Frontal cortex (tissue), 2 donors: ENCODE results near the gene TMEM120B.

DNA sequence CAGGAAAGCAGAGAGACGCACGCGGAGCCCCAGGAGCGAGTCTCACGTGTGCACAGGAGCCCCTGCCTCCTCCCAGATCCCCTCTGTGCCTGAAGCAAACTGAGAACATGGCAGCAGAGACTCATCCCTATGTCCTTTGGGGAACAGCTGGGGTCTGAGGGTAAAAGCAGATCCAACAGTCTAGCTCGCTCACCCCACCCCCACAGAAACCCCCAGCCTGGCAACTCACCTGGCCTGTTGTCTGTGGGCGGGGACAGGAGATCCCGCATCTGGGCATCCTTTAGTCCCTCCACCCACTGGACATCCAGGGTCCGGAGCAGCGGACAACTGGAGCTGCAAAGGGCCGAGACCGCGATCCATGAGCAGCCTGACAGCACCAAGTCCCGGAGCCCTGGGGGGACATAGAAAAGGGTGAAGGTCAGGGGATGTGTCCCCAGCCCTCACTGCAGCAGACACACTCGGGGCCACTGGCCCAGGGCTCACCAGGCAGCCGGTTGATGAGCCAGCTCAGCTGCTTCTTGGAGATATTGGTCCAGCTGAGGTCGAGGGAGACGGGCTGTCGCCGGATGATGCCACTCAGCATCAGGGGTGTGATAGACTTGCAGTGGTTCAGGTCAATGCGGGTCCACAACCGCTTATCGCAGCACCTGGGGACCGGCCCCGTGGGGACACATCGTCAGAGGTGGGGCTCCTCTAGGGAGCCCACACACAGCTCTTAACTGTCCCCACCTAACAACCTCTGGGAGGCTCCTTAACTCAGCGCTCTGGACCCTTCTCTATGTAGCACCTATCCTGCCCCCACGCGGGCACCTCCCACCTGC lies 40.9 kb downstream of the RNF34 start:
- RAMPAGE, long total RNA: no peak

- RAMPAGE, long total RNA: no peak
Measured at GRCh38 chr12:121500212-121500627, 80.6 kb downstream of the KDM2B start.

GRCh38 chr12:121531406-121531738 lies 49.5 kb downstream of the KDM2B start:
- RAMPAGE, long total RNA: no peak

DNA sequence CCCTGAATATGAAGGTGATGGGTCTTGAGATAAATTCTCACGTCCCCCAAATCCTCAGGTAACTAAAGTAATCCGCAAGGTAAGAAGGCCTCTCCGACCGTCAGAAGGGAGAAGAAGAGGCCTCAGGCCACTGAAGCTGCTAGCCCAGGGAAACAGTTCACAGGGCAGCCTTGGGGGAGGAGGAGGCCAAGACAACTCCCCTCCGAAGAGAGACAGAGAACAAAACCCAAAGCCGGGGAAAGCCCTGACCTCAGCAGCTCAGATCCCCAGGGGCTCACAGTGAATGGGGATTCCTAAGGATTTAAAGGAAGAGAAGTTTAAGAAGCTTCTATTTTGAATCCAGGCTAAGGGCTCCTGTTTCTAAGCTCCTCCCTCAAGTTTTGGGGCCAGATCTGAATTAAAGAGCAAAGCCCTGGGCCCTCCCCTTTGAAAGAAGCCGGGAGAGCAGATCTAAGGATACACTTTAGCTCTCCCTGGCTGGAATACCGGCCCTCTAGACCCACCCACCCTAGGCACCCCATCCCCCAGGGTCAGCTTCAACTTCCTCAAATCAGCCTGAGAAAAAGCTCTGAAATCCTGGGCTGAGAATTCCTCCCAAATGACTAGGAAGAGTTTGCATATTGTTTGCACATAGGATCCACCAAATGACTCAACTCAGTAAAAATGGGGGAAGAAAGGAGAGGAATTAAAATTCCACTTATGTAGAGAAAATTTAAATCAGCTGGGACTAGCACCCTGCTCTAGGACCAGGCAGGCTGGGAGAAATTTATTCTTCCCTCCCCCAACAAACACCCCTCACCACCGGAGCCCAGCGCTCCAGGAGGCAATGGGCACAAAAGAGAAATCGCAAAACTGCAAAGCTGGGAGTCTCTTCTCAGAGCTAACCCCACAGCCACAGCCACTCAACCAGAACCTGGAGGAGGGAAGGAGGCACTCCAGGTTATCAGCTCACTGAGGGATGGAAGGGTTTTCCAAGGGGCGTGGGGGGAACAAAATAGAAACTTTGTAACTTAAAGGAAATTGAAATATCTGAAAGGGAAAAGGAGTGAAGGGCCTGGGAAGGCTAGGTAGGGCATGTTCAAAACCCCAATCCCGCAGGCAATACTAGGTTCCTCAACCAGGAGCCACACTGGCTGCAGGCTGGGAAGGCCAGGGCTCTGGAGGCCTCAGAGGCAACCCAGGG lies 3.7 kb downstream of the KDM2B start:
- RAMPAGE, long total RNA: no peak

- RAMPAGE, long total RNA: no peak
Measured at GRCh38 chr12:121712567-121713029, at the start of gene TMEM120B. TSS of gene TMEM120B (plus strand) at chr12:121712752.

DNA sequence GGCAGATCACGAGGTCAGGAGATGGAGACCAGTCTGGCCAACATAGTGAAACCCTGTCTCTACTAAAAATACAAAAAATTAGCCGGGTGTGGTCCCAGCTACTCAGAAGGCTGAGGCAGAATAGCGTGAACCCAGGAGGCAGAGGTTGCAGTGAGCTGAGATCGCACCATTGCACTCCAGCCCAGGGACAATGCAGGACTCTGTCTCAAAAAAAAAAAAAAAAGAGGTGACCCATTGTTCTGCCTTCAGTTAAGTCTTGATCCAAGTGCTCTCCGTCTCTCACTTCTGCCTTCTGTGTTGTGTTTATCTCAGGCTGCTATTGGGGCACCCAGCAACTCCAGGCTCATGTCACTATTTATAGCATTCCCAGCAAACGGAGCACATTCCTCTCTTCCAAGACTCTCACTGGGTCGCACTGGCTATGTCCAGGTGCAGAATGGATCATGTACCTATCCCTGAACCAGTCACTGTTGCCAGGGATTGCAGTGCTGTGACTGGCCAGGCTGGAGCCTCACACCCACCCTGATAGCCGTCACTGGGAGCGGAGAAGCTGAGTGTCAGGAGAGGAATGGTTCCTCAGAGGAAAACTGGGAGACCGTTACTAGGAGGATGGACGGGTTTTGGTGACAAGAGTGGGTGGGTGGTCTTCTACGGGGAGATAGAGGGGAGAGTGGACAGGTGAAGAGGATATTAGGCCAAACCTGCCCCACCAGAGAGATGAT lies 31.3 kb downstream of the RHOF start:
- RAMPAGE, long total RNA: no peak

DNA sequence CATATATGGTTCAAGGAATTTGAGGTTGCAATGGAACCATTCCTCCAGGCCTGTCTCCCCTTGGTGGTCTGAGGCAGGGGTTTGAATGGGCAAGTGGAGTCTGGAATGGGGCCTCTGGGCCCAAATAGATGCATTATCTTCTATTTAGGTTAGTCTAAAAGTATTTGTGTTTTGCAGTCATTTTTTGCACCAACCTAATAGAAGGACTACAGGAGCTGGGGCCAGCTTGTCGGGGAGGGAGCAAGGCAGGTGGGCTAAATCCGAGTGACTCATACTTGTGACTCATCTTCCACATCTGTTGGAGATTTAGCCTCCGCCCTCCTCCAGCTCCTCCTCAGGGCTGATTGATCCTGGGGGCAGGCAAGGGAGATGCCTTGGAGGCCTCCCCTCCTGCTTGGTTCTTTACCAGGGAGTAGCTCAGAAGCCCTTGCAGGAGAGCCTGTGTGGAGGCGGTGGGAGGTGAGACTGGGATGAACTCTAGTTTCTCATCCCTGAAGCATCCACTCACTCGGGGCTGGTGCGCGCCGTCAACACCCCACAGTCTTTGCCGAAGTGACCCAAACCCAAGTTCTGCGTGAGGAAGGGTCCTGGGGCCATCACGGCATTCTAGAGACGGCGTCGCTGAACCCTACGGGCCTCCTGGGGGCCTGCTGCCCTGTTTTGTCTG lies 27.9 kb downstream of the RHOF start:
- RAMPAGE, long total RNA: no peak

DNA sequence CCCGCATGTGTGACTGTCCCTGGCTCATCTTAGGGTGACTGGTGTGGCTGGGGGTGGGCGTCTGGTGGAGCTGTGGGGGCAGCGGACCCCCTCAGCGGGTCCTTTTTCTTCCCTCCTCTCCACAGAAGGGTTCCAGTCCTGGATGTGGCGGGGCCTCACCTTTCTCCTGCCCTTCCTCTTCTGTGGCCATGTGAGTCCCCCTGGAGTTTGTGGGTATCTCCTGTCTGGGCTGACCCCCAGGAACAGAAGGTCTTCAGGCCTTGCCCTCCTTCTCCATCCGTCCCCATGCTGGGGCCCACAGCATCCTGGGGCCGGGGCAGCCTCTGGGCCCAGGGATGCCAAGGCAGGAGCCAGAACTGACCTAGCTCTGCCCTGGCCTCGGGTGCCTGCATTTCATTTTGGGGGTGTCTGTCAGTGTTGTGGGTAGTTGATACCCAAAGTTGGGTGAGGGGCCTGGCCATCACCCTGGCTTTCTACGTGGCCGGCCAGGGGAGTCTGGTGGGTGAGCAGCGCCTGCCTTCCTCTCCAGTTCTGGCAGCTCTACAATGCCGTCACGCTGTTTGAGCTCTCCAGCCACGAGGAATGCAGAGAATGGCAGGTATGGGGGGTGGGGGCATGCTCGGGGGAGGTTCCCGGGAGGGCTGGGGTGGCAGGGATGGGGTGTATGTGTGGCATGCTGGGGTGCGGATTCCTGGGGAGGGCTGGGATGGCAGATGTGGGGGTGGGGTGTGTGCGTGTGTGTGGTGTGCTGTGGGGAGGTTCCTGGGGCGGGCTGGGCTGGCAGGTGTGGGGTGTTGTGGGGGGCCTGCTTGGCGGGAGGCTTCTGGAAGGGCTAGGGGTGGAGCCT lies 18.7 kb downstream of the RHOF start:
- RAMPAGE, long total RNA: no peak

DNA sequence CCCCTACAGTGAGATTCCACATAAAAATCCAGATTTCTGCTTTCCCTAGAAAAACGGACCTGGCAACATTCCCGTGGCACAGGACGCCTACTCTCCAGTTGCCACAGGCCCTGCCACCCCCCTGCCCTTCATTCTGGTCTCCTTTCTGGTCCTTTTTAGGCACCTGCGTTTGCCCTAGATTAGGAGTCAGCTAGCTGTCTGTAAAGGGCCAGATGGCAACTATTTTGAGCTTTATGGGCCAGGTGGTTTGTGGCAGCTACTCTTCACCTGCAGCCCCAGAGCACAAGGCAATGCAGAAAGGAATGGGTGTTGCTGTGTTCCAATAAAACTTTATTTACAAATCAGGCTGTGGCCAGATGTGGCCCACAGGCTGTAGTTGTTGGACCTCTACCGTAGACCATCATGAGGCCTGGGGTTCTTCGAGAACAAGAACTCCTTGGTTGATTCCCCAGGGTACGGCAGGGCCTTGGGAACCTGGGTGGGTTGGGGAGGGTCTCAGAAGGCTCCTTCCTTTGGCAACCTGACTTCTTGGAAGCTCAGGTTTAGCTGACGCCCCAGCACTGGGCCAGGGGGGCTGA lies 16.0 kb downstream of the RHOF start:
- RAMPAGE, long total RNA: no peak

DNA sequence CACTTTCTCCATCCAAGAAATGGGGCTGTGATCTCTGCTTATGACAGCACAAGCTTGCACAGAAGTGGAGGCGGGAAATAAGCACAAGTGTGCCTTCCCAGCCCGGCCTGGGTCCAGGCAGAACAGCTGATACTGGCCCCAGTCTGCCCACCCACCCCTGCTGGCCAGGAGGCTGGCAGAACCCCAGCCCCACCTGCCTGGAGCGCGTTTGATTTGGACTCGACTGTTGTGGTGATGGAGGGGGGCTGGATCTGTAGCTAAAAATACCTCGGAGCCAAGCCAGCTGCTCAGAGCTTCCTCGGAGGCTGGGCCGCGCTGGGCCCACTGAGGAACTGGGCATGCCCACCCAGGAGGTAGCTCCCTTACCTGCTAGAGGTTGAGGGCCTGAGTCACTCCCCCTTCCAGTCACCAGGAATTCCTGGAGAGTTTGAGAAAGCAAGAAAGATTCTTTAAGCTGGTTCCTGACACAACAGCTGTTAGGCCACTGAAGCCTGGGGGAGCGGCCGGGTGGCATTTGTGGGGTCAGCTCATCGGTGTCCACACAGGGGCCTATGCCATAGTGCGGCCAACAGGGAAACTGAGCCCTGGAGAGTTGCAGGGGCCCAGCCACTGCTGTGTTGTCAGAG lies 2.5 kb upstream of the RHOF start:
- RAMPAGE, long total RNA: no peak

DNA sequence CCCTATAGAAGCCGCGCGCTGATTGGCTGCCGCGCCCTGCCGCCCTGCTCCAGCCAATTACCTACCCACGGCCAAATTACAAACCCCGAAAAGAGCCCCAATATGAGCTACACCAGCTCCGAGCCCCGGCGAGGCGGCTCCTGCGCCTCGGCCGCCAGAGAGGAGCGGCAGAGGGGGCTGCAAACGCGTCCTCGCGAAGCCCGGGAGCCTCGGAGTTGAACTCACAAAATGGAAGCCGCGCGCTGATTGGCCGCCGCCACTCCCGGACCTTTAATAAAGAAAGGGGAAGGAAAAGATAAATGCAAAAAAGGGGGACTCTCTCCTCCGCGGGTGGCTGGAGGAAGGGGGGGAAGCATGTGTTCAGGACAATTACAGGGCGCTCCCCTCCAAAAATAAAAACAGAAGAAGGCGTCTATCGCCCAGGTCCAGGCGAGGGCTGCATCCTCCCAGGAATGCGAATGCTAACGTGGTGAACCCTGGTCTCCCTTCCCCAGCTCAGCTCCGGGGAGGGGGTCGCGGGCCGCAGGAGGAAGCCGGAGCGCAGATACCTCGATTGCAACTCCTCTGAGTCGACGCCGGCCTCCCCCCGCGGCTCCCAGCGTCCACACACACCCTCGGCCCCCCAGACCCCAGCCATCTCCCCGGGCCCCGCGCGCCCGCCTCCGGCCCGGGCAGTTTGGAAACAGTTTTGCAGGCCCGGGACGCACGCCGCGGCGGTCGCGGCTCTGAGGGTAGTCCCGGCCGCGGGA lies 653 bp upstream of the SETD1B start:
- RAMPAGE, long total RNA: no peak

- RAMPAGE, long total RNA: no peak
Measured at GRCh38 chr12:121822665-121823332, 19.0 kb downstream of the SETD1B start.

- RAMPAGE, long total RNA: no peak
Measured at GRCh38 chr12:121825024-121825683, 21.3 kb downstream of the SETD1B start.

- RAMPAGE, long total RNA: no peak
Measured at GRCh38 chr12:121831432-121832369, 27.0 kb downstream of the HPD start.

- RAMPAGE, long total RNA: no peak
Measured at GRCh38 chr12:121950096-121950494, 31.7 kb downstream of the CFAP251 start.

GRCh38 chr12:122080946-122082331 lies 2.9 kb downstream of the MLXIP start:
- RAMPAGE, long total RNA: no peak

DNA sequence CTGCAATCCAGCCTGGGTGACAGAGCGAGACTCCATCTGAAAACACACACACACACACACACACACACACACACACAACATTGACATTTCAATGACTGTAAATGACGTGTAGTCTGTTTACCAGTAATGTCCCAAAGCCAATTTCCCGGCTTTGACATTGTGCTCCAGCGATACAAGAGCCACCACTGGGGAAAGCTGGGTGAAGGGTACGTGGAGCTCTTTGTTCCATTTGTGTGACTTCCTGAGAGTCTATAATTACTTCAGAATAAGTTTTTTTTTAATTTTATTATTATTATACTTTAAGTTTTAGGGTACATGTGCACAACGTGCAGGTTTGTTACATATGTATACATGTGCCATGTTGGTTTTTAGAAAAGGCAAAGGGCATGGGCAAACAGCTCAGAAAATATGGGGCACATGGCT lies 37.5 kb downstream of the MLXIP start:
- RAMPAGE, long total RNA: no peak

- RAMPAGE, long total RNA: no peak
Measured at GRCh38 chr12:122116760-122117464, 38.4 kb downstream of the MLXIP start.

- RAMPAGE, long total RNA: no peak
Measured at GRCh38 chr12:122225436-122225516, 576 bp downstream of the DIABLO start.

GRCh38 chr12:122226973-122227824 lies 1.3 kb upstream of the DIABLO start:
- RAMPAGE, long total RNA: no peak